Body of pancreas (tissue), 2 donors: ENCODE measurements around the gene RINT1.

DNA sequence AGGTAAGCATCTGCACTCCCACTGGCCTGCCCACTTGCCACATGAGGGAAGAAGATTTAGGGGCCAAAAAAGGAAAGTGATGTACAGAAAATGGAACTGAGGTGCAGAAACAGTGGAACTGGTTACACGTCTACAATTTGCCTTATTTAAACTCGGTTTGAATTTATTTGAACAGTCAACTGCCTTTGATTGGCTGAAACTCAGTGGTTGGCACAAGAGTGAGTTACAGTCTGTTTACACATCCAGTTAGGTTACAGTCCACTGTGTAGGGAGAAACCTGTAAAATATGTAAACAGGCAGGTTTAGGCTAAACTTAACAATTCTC, 40.2 kb upstream of the RELN start:
- PRO-cap: no peak
- RAMPAGE, long total RNA, 2 experiments: no peak in any of the 2 experiments

GRCh38 chr7:104563436-104563977, 235.1 kb downstream of the LHFPL3 start:
- PRO-cap: no peak
- RAMPAGE, long total RNA, 2 experiments: no peak in any of the 2 experiments

GRCh38 chr7:104983578-104984606, 30.1 kb upstream of the KMT2E start:
- PRO-cap: bidirectional peak, plus-strand start at chr7:104983698, minus-strand start at chr7:104983638; bidirectional peak, plus-strand start at chr7:104983986, minus-strand start at chr7:104983955; bidirectional peak, plus-strand start at chr7:104984287, minus-strand start at chr7:104984165
- RAMPAGE, long total RNA, 2 experiments: no peak in any of the 2 experiments

- PRO-cap: unidirectional peak, minus-strand start at chr7:105012444; bidirectional peak, plus-strand start at chr7:105012819, minus-strand start at chr7:105012714; bidirectional peak, plus-strand start at chr7:105013199, minus-strand start at chr7:105013047
- RAMPAGE, long total RNA, 2 experiments: start-site peak on the minus strand in 2 of 2 experiments, at chr7:105012682-105013069 at its widest, 16 to 135 reads per replicate
These were observed 1.5 kb upstream of the KMT2E start for GRCh38 chr7:105012316-105013118.

DNA sequence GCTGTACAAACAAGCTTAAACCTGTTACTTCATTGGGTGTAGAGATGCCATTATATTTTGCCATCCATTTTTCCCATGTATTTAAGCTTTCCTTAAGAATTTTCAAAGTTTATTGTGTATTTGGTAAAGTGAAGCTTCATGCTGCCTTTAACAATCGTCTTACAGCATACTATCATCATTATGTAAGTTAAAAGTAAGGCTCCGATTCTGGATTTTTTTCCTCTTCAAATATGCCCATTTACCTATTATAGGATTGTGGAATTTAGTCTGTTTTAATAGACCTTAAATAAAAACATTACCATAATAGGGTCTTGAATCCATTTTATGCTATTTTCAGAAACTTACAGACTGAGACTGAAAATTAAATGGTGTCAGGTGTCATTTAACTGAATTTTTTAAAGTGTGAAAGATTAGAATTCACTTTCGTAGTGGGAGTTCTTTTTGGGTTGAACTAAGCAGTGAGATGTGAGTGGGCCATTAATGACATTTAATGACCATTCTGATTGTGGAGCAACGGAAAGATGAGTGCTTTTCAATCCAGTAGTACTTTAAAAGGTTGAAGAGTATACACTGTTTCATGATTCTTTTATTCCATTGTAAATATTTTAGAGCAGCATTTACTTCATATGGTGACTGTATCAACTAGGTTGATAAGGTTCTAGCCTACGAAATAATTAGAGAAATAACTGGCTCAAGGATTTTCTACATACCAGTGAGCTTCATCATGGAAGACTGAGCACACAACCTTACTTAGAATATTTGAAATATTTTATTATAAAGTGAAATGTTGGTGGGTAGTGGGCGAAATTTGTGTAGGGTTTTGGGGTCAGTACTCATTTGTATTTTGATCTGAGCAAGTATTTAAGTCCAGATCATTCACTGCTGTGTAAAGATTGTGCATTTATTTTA, 2.4 kb downstream of the KMT2E start:
- PRO-cap: no peak
- RAMPAGE, long total RNA, 2 experiments: no peak in any of the 2 experiments

DNA sequence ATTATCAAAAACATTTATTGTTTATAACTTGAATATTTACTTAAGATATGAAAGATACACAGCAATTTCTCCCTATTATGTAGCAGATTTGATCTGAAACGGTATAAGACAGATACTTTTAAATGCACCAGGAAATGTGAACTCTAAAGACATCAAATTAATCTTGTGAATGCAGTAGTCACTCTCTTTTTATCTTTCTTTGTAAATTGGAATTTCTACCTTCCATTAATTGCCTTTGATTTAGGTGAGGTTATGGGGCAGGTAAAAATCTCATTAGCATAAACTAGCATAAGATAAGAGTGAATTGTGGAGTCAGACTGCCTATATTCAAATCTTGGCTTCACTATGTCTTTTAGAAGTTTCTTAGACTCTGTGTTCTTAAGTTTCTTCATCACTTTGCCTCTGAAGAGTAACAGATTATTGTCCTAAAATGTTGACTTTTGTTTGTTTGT, 64.1 kb downstream of the KMT2E start:
- PRO-cap: no peak
- RAMPAGE, long total RNA, 2 experiments: no peak in any of the 2 experiments

GRCh38 chr7:105142866-105143513, 129.0 kb downstream of the KMT2E start:
- PRO-cap: no peak
- RAMPAGE, long total RNA, 2 experiments: no peak in any of the 2 experiments

DNA sequence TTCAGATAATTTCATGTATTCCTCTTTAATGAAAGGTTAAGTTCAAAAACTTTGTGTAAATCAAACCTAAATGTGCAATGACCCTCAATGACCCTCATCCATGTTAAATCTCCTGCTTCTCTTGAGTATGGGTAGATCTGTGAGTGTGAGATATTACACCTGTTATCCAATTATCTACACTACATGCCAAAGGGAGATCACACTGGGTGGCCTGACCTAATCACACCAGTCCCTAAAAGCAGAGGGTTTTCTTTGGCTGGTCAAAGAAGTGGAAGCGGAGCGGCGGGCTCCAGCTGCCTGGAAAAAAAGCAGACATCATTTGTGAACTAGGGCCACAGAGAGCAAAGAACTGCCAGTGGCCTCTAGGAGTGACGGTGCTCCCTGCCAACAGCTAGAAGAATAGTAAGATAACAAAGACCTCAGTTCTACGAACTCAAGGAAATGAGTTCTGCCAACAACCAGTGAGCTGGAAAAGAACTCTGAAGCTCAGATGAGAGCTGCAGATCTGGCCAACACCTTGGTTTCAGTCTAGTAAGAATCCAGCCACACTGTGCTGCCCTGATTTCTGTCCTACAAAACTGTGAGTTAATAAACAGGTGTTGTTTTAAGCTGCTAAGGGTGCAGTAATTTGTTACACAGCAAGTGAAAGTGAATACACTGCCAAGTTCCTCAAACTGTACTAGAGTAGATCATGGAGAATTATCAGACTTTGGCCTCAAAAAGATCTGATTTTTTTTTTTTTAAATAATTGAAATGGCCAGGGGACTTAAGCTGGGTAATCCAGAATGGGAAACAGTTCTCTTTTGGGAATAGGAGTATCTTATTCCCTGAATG, 178.0 kb downstream of the SRPK2 start:
- PRO-cap: no peak
- RAMPAGE, long total RNA, 2 experiments: no peak in any of the 2 experiments

- PRO-cap: no peak
- RAMPAGE, long total RNA, 2 experiments: no peak in any of the 2 experiments
These were observed 131.5 kb downstream of the SRPK2 start for GRCh38 chr7:105257256-105257667.

- PRO-cap: no peak
- RAMPAGE, long total RNA, 2 experiments: start-site peak on the minus strand in 1 of 2 experiments, at chr7:105309015-105309273 at its widest, 23 reads per replicate
These were observed 79.7 kb downstream of the SRPK2 start for GRCh38 chr7:105308951-105309399.

GRCh38 chr7:105520969-105521383, 1.1 kb downstream of the PUS7 start:
- PRO-cap: no peak
- RAMPAGE, long total RNA, 2 experiments: no peak in any of the 2 experiments

GRCh38 chr7:105531872-105532998, at the start of gene RINT1:
Gene RINT1 (plus strand): TSS chr7:105532201.
- PRO-cap: bidirectional peak, plus-strand start at chr7:105532239, minus-strand start at chr7:105532055
- RAMPAGE, long total RNA, 2 experiments: start-site peak on the plus strand in 2 of 2 experiments, at chr7:105532200-105532244 at its widest, 224 to 278 reads per replicate; start-site peak on the minus strand in 1 of 2 experiments, at chr7:105532057-105532097 at its widest, 17 reads per replicate

DNA sequence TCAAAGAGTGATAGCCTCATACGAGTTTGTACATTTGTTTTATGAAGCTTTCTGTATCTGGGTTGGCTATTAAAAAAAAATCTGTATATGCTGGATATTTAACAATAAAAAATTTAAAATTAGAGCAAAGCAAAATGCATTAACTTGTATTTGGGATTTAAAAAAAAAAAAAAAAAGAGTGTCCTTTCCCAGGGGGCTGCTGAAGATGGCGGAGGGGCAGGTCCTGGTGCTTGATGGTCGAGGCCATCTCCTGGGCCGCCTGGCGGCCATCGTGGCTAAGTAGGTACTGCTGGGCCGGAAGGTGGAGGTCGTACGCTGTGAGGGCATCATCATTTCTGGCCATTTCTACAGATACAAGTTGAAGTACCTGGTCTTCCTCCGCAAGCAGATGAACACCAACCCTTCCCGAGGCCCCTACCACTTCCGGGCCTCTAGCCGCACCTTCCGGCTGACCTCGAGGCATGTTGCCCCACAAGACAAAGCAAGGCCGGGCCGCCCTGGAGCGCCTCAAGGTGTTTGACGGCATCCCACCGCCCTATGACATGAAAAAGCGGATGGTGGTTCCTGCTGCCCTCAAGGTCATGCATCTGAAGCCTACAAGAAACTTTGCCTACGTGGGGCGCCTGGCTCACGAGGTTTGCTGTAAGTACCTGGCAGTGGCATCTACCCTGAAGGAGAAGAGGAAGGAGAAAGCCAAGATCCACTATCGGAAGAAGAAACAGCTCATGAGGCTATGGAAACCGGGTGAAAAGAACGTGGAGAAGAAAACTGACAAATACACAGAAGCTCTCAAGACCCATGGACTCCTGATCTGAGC, 56.9 kb downstream of the ATXN7L1 start:
- PRO-cap: no peak
- RAMPAGE, long total RNA, 2 experiments: no peak in any of the 2 experiments

DNA sequence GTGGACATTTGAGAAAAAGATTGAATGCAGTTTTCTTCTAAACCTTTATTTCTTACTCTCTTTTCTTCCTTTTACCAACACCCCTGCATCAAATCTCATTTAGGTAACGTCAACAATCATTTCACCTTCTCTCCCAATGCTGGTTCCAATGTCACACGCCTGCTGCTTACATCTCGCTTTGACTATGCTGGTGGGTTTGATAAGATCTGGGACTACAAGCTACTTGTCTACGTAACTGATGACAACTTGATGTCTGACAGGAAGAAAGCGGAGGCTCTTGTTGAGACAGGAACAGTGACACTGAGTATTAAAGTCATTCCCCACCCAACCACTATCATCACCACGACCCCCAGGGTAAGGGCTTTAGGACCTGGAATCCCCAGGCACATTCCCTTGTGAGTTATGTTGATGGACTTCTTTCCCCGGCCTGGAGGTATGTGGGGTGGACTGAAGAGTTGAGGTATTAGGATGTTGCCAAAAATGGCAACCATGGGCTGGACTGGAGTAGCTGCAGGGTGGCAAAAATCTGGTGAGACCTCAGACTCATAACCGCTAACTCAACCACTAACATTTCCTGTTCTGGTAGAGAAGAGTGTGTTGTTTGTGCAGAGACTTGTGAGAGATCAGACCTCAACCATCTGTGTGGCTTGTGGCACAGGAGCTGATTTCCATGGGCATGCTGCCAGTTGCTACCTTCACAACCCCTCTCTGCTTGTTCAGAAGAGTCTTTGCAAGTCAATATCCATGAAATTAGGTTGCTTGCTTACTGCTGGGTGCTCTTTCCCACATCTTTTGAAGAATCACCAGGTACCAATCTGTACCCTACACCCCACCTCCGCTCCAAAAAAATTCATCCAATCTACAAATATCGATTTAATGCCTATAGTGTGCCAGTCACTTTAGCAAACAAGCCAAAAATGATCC, 59.3 kb downstream of the CDHR3 start:
- PRO-cap: no peak
- RAMPAGE, long total RNA, 2 experiments: no peak in any of the 2 experiments

GRCh38 chr7:106110004-106110471, 2.1 kb downstream of the SYPL1 start:
- PRO-cap: no peak
- RAMPAGE, long total RNA, 2 experiments: no peak in any of the 2 experiments

GRCh38 chr7:106138758-106139477, 26.8 kb upstream of the SYPL1 start:
- PRO-cap: no peak
- RAMPAGE, long total RNA, 2 experiments: no peak in any of the 2 experiments

GRCh38 chr7:106264680-106265870, 19.7 kb downstream of the NAMPT start:
- PRO-cap: no peak
- RAMPAGE, long total RNA, 2 experiments: start-site peak on the minus strand in 1 of 2 experiments, at chr7:106265588-106265677 at its widest, 16 reads per replicate

DNA sequence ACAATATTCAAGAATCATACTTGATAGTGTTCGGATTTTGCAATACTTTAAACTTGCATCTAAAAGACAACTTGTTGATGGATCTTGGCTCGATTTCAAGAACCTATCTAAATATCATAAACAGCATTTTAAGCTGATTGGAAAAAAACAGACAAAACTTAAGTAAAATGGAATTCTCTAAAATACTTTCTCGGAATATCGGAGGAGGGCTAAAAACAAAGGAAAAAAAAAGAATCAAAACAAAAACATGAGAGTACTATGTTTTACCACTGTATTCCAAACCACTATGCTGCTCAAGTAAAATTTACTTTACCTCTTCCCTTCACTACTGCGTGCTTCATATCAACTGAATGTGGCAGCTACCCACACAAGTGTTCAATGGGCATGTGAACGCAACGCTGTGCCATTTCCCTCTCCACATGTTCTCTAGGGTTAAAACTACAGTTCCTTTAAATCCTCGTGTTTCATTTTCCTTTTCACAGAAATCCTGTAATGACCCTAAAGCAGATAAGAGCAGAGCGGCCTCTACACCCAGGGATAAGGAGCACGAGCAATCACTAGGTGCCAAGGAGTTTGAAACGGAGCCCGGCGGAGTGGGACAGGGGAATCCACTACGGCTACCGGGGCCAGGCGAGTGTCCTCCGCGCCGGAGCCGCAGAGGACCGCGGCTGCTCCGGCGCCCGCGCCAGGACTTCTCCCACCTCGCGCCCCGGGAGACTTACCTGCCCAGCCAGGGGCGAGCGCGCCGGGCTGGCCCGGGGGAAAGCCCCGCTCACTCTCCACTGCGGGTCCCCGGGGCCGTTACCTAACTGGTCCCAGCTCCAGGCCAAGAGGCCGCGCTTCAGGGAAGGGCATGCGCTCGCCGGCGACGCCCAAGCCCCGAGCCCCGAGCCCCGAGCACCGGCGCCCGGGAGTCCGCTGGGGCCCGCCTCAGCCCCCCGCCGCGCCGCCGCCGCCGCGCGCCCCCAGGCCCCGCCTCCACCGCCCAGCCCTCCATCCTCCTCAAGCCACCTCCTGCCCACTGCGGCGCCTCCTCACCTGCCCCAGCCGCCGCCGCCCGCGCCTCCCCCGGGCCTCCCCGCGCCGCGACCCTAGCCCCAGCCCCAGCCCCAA, 801 bp downstream of the NAMPT start:
- PRO-cap: unidirectional peak, plus-strand start at position 567 of the sequence; bidirectional peak, plus-strand start at position 1,005 of the sequence, minus-strand start at position 696 of the sequence
- RAMPAGE, long total RNA, 2 experiments: start-site peak on the minus strand in 2 of 2 experiments, centred at positions 907 to 921 of the sequence, 51 to 53 reads per replicate

DNA sequence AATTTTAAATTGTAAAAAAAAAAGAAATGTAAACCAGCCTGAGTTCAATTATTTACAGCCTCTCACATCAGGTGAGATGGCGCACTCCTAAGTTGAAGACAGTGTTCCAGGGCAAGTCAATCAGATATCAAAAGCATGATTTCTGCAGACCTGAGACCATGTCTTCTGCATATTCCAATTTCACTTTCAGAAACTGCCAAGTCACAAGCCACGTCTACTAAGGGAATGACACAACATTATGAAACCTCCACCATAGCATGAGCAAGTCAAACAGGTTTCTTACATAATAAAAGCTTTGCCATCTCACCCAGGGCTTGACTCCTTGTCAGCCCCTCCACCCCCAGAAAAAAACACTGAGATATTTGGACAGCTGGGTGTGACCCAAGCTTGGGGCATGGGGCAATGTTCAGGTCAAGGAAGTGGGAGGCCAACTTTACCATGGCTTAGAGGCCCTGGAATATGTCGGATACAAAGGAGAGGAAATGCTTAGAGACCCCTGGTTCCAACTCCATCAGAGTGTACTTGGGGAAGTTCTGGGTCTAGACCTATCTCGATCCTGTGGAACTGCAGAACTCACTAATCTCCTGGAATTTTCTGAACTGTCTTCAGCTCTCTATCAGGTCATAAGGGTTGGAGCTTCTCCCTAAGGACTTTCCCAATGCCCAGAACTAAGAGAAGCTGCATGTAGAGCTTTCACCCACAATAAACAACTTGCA, 80.5 kb upstream of the NAMPT start:
- PRO-cap: no peak
- RAMPAGE, long total RNA, 2 experiments: no peak in any of the 2 experiments

DNA sequence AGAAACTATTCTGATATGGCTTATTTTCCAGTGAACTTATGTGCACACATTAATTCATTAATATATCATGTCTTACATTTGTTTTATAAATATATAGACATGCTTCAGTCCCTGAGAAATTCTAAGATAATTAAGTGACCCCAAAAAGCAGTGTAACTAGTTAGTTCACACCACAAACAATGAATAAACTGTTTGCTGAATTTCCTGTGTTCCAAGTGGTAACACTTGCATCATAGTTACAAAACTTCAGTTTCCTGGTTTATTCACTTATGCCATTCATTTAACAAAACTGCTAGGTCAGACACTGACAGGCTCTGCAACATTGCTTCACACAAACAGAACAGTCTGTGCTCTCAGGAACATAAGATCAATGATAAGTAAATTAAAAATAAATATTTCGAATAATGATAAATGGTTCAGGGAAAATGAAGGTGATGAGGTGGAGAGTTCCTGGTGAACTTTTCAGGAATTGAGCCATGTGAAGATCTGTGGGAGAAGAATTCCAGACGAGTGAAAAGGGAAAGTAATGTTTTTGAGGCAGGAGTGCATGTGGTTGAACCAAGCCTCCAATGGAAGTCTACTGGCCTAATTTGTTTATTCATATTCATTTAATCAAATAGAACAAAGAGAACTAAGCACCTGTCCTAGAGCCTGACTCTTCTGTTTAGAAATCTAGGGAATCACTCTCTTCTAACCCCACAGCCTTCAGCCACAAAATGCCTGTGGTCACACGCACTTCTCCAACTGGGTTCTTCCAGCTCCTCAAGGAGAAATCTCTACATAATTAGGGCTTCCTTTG, 133.4 kb upstream of the NAMPT start:
- PRO-cap: no peak
- RAMPAGE, long total RNA, 2 experiments: no peak in any of the 2 experiments